Progenitor cell of endocrine pancreas (in vitro differentiated cells): ENCODE results near the gene TAS2R7.

DNA sequence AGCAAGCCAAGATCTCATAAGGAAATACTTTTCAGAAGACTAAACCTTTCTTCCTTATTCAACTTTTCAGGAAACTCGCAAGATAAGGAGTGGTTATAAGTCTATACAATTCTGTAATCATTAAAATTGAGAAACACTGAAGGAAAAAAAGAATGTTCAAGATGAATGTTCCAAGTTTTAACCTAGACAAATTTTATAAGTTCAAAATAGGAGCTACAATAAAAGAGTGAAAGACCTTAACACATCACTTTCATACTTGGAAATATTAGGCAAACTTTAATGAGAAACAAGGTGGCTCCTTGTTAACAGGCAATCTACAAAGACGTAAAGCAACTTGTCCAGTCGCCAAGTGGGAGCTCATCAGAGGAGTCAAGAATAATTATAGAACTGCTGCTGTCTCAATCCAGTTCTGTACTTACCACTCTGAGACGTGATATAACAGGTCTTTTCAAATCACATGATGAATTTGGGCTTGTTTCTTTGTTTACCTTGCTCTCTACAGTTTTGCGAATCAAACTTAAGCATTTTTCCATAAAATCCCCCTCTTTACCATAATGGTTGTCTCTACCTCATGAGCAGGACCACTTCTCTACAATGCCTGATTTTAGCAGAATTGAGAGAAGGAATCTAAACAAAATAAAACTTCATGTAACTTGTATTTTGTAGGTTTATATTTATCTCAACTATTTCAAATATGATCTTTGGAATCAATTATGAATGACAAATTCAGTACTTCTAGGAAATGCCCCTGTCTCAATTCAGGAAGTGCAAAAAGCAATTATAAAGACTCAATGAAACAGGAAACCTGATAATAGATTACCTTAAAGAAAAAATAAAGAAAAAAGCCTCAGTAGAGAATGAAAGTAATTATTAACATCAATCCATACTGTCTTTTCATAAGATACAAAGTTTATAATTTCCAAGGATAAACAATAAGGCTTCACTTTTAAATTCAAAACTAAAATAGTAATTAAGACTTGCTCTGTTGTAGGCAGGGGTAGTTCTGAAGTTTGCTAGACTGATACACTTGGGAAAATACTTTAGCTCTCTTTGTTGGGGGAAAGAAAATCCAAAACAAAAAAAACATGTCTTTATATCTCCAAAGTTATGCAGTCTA is 3.5 kb downstream of the YBX3 start:
- PRO-cap: no peak

DNA sequence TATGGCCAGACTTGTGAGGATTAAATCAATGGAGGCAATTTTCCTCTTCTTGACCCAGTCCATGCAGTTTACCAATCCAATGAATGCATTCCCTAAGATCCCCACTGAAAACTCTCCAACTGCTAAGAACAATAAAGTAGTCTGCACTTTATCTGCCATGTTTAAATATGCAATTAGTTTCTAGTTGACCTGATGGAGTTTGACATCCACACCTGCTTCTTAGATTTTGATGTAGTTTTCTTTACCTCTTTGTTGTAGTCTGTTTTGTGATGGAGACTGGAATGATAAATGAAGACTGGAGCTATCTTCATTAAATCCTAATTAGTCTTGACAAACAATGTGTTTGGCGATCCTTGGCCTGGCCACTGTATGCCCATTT is at the start of gene TAS2R7:
Gene TAS2R7, minus strand, starts transcription at position 216 of the 379 bp plus-strand sequence.
- PRO-cap: no peak

GRCh38 chr12:11378267-11378698 is 17.1 kb downstream of the PRB2 start:
- PRO-cap: no peak

DNA sequence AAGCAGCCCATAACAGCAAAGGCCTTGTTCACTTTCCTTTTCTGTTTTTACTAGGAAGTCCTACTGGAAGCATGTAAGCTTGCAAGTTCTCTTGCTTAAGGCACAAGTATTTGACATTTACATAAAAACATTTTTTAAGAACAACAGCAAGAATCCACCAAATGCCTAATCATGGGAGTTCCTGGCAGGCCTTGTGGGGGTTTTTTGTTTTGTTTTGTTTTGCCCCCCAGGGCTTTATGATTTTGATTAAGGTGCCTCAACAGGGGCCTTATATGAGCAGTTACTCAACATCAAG is 50.7 kb upstream of the PRB2 start:
- PRO-cap: no peak

DNA sequence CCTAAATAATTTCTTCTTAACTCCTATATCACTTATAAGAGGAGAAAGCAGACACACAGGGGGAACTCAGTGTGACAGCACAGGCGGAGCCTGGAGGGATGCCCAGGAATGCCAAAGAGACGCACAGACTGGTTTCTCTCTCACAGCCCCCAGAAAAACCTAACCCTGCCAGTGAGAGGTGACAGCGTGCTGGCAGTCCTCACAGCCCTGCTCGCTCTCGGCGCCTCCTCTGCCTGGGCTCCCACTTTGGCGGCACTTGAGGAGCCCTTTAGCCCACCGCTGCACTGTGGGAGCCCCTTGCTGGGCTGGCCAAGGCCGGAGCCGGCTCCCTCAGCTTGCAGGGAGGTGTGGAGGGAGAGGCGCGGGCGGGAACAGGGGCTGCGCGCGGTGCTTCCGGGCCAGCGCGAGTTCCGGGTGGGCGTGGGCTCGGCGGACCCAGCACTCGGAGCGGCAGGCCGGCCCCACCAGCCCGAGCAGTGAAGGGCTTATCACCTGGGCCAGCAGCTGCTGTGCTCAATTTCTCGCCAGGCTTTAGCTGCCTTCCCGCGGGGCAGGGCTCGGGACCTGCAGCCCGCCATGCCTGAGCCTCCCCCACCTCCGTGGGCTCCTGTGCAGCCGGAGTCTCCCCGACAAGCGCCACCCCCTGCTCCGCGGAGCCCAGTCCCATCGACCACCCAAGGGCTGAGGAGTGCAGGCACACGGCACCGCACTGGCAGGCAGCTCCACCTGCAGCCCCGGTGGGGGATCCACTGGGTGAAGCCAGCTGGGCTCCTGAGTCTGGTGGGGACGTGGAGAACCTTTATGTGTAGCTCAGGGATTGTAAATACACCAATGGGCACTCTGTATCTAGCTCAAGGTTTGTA is 102.3 kb upstream of the ETV6 start:
- PRO-cap: no peak

DNA sequence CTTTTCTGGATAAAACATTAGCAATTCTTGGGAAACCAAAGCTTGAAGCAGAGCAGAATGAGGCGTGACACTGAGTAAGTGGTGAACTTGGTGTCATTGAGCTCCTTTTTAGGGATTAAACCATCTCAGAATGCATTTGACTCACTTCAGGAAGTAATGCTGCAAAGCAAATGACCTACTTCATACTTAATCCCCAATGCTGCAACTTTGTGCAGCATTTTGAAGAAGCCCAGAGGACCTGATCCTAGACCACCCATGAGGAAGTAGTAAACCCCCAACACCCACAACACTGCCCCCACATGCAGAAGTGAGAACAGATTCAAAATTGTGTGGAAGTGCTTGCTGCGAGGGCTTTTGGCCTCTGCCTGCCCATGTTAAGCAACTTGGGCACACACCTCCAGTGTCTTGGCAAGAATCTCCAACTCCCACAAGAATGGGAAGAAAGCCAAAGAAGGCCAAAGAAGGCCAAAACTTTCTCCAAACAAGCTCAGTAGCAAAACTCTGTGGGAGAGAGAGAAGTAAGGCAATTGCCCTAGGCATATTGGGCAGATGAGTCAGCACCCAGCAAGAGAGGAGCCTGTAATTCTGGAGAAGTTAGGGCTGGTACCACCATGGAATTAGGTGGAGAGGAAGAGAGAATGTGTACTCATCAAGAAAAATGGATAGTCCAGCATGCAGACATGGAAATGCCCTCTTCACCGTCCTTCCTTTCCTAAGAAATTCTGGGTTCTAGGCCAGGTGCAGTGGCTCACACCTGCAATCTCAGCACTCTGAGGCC is 69.2 kb upstream of the ETV6 start:
- PRO-cap: no peak

- PRO-cap: no peak
Observed at GRCh38 chr12:11650362-11650610, 812 bp downstream of the ETV6 start.

DNA sequence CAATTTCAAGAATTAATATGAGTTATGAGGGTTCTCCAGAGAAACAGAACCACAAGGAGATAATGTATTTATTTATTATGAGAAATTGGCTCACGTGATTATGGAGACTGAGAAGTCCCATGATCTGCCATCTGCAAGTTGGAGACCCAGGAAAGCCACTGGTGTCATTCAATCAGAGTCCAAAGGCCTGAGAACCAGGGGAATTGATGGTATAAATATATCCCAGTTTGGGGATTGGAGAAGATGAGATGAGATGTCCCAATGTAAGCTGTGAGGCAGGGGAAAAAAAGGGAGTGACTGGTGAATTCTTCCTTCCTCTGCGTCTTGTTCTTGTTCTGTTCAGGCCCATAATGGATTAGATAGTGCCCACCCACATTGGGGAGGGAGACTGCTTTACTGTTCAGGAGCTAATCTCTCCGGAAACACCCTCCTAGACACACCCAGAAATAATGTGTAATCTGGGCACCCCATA is 29.1 kb downstream of the ETV6 start:
- PRO-cap: no peak

GRCh38 chr12:11704028-11704600 is 54.6 kb downstream of the ETV6 start:
- PRO-cap: no peak

GRCh38 chr12:11779251-11779582 is 129.7 kb downstream of the ETV6 start:
- PRO-cap: no peak

- PRO-cap: no peak
Observed at GRCh38 chr12:11855951-11856642, 206.6 kb downstream of the ETV6 start.

DNA sequence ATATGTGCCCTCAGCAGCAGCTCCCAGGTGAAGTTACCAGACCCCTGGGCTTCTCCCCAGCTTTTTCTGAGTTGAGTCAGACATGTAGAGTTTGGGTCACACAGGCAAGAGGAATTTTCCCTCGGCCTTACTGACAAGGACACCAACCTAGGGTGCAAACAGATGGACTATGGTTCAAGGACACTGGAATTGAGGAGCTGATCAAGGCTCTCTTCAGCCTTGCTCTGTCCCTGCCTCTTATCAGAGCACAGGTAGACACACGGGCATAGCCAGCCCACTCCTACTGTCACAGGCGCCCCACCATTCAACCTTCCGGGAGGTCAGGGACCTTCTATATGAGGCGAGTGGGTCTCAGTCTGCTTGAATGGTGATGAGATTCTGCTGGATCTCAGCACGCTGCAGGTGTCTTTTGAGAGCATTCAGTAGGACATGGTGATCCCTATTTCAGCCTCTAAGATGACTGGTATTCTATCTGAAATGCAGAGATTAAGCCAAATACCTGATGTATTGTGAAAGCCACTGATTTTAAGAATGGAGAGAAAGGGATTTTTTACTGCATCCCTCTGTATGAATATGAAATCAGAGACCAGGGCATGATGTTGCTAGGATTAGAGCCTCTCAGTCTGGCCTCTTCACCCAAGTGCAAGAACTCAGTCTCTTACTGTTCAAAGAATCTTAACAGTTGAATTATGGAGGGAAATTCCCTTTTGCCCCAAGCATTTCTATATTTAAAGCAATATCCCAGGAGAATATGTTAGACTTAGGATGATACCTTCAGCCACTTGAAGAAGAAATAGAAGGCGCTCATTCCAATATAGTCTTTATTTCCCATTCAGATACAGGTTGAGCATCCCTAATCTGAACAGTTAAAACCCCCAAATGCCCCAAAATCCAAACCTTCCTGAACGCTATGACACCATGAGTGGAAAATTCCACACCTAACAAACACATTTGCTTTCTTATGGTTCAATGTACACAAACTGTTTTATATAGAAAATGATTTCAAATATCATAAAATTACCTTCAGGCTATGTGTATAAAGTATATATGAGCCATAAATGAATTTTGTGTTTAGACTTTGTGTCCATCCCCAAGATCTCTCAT is 177.7 kb upstream of the BCL2L14 start:
- PRO-cap: no peak

- PRO-cap: unidirectional peak, plus-strand start at chr12:12072276; unidirectional peak, plus-strand start at chr12:12072381
Observed at GRCh38 chr12:12071886-12072920, 1.5 kb downstream of the BCL2L14 start.

DNA sequence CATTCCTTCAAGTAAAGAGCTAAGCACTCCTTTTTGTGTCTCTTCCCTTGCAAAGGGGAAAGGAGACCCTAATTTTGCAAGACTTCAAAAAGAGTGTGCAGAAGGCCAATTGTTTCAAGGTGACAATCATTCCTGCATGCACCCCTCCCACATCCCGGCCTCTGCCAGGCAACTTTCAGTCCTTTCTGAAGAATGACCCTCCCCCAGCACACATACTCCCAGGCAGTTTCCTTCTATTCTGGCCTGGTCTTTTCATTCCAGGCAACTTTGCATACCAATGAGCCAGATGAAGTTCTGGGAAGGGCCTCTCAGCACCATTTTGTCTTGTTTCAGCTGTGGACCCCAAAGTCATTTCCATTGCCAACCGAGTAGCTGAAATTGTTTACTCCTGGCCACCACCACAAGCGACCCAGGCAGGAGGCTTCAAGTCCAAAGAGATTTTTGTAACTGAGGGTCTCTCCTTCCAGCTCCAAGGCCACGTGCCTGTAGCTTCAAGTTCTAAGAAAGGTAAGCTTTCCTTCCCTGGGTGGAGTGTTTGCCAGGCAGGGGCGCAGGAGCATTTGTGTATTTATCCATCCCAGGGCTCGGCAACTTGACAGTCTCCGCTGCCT is 16.2 kb downstream of the BCL2L14 start:
- PRO-cap: no peak

- PRO-cap: no peak
Observed at GRCh38 chr12:12098983-12099645, 28.4 kb downstream of the BCL2L14 start.

- PRO-cap: no peak
Observed at GRCh38 chr12:12405678-12406361, 48.9 kb downstream of the BORCS5 start.

DNA sequence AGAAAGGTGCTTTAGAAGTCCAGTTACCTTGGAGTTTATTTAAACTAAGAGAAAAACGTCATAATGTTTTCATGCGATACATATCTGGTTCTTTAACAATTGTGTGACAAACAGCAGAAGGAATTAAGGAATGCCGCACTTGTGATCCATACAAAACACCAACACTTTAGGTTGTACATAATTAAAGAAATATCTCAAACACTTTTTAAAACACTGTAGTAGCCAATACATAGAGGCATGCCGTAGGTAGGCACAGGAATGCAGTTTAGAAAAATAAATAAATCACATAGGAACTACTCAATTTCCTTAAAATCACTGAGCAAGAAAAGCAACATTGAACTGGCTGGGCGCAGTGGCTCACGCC is 94.4 kb downstream of the BORCS5 start:
- PRO-cap: no peak

DNA sequence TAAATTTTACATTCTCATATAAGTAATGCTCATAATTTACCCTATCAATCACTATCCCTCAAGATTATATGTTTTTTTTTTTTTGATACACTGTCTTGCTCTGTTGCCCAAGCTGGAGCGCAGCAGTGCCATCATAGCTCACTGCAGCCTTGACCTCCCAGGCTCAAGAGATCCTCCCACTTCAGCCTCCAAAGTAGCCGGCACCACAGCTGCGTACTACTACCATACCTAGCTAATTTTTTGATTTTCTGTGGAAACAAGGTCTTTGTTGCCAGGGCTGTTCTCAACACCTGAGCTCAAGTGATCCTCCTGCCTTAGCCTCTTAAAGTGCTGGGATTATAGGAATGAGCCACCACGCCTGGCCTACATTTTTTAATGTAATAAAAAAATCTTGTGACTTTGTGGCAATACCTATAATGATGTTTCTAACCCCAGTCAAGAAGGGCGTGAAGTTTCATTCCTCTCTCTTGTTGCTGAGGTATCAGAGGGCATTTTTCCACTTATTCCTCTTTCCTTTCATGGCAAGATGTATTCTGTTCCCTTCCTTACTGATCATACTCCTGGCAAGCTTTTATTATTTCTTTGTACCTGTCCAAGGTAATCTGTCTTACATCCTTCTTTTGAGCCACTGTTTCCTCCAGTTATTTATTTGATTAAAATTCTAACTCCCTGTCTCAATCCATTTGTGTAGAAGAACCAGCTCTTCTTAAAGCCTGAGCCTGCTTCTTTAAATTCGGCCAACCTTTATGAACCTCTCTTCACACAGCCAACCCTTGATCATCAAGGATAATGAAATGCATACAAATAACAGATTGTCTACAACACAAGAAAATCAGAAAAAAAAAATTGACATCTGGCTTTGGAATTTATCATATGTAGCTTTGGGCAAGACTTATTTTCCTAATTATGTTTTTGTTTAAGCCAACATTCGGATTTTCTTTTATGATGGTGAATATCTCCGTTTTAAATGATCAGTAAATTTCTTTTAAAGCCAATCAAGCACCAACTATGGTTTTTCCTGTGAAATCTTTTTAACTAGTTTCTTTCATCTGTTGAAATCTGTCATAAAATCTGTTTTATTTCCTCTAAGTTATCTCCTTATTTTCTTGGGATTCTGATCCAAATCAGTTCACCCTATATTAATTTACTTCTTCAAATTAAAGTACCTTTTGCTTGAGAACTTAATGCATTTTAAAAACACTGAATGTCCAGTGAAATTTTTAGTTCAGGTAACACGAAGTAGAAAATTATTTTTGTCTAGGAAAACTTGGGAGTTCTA is 3.9 kb downstream of the DUSP16 start:
- PRO-cap: no peak

DNA sequence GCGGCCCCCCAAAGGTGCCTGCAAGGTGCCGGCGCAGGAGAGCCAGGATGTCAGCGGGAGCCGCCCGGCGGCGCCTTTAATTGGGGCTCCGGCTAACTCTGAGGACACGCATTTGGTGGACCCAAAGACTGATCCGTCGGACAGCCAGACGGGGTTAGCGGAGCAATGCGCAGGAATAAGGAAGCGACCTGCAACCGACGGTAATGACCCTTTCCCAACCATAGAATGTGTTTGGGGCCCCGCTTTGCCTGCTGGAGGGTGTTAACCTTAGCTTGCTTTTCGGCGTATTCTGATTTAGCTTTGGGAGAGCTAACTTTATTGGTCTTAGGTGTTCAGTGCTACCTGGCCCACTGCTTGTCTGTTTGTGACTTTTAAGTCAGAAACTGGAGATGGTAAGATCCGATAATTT is 951 bp downstream of the CDKN1B start:
- PRO-cap: no peak

GRCh38 chr12:12786698-12787218 is 1.3 kb downstream of the APOLD1 start:
- PRO-cap: bidirectional peak, plus-strand start at chr12:12787110, minus-strand start at chr12:12786913